Amniotic epithelial cell (primary cell): ENCODE measurements around a stretch of chr11.

- RRBS = no CpG with 5 or more reads among the region's 16 CpGs
These were observed 129.1 kb downstream of the CCDC34 start for GRCh38 chr11:27233515-27234703.

DNA sequence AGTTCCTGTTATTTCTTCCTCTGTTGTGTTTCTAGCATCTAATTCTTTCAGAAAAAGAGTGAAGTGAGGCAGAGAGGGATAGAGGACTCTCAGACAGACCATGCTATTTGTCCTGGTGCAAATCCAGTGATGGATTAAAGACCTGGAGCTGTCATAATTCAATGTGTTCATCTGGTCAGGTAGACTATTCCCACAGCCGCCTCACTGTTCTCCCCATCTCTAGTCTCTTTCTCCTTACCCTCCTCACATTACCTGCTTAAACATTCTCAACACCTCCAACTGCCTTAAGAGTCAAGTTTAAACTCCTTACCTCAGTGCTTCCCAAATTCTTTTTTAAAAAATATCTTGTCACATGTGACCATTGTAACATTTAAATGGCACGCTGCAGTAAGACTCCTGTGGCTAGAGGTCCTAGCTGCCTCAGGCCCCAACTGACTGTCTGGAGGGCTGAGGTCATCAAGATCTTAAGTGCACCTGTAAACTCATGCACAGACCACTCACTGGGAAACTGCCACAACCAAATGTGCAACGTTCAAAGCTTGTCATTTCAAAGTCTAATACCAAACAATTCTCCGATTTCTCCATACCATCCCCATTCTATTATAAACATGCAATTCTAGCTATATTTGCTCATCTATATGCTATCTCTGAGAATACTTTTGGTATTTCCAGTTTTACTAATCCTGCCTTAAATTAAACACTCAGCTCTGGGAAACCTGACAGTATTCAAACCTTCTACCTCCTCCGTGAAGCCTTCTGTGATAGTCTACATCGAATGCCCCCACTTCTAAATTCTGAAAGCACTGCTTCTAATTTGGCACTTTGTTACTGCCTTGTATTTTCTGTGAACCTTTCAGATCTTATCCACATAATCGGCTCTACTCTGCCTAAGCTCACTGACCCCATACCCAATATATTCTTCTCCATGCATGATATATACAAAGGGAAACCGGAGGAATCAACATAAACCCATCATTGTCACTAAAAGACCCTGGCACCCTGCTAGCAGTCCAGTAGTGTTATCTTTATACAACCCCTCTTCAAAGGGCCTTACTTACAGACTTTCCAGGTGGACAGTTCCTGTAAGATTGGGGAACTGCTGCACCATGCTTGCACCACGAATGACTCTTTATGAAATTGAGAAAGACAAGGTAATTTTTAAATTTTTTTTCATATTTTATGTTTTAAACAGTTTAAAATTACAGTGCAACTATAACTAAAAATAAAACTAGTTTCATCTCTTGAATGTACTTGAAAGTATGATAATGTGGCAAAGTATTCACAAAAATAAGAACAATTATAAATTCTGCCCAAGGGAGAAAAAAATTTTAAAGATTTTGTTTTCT lies 16.7 kb upstream of the CCDC34 start:
- RRBS = no CpG with 5 or more reads among the region's 9 CpGs

GRCh38 chr11:27460159-27460954 lies 12.2 kb downstream of the LGR4 start:
- RRBS = no CpG with 5 or more reads among the region's 5 CpGs

DNA sequence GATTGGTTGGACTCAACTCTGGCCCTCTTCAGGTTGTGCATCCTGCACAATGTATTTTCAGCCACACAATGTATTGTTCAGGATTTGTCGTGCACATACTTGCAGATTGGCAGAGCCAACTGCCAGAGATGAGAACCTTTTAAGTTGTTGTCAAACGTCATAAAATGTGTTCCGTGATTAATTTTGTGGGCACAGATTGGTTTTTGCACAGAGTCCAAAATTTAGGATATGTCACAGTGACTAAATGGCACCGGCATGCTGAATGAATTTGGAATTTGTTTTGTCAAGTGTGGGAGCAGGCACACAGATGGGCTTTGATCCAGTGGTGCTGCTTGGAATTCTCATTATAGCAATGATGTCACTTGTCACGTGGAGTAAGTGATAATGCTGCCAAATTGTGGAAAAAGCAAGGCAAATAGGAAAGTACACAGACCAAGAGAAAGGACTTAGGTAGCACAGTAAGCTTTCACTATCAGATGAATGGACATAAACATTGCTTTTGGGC lies 7.9 kb upstream of the LIN7C start:
- RRBS = no CpG with 5 or more reads among the region's 5 CpGs

DNA sequence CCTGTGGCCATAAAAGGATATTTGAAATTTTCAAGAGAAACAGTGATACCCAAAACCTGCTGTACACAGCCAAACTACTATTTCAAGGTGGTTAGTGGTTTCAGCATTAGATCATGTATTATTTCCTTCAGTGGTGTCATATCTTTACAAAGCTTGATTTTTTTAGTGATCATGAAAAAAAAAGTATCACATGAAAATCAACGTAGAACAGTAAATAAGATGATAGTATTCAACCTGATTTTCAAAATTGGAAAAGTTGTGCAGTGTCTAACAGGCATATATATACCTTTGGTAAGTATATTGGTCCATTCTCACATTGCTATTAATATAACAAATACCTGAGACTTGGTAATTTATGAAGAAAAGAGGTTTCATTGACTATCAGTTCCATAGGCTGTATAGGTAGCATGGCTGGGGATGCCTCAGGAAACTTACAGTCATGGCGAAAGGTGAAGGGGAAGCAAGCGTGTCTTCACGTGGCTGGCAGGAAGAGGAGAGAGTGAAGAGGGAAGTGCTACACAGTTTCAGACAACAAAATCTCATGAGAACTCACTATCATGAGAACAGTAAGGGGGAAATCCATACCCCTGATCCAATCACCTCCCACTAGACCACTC lies 137.2 kb downstream of the METTL15 start:
- RRBS = no CpG with 5 or more reads among the region's 4 CpGs

DNA sequence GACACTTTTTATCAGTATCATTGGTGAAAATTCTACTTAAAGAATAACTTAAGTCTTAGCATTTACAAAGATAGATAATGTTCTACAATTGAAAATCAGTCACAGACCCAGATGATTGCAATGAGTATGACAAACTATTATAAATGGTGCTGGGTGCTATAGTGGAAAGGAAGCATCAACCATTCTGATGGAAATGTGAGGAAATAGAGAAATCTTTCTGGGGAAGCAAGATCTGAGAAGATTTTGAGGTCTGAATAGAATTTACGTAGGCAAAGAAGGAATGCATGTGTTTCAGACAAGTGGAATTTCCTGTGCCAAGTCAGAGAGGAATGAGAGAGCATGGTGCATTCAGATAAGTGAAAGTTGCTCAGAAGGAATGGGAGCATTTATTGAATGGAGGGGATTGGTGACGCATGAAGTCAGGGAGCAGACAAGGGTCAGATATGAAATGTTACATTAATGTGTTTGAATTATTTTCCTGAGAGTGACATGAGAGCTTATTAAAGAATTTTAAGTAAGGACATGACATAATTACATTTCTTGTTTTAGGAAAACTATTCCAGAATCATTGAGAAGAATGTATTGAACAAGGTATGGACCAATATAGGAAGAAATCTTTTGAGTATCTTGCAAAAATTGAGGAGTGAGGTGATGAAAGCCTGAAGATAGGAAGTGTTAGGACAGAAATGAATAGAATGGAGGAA lies 725.5 kb downstream of the METTL15 start:
- RRBS = no CpG with 5 or more reads among the region's 2 CpGs

DNA sequence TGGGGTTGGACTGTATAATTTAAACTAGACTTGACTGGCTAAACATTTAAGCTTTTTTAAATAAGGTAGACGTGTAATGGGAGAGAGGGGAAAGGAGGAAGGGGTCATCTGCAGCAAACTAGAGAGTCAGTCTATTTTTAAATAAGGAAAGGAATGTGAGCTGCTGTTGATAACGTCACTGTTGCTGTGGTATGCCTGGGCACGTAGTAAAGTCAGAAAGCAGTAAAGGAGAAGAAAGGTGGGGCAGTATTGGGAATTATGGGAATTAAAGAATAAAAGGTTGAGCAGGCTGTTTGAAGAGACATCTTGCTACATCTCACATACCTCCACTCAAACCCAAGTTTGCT lies 80.4 kb upstream of the FSHB start:
- RRBS = no CpG with 5 or more reads among the region's 3 CpGs

DNA sequence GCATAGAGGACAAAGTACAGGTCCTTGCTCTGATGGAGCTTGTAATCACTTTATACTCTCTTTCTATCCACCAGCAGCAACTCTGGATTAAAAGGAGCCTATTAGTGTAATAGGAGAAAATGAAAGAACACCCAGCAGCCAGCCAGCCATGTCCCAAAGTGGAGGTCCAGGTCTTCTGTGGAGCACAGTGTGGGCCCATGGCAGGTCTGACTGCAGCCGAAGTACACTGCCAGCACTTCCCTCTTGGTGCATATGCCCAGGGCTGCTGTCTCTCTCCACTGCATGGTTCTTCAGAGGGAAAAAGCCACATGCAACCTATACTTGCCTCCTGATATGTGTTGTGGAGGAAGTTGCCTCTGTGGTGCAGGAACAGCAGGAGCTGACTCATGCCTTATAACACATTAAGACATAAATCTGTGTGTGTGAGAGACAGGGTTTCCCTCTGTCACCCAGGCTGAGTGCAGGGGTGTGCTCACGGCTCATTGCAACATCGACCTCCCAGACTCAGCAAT lies 99.0 kb downstream of the MPPED2 start:
- RRBS = no CpG with 5 or more reads among the region's 3 CpGs

- RRBS = 2% methylated on average over 26 of the region's 46 CpGs
These were observed 362 bp downstream of the MPPED2 start for GRCh38 chr11:30585800-30586181.

GRCh38 chr11:30635352-30636041 lies 49.3 kb upstream of the MPPED2 start:
- RRBS = no CpG with 5 or more reads among the region's 14 CpGs

DNA sequence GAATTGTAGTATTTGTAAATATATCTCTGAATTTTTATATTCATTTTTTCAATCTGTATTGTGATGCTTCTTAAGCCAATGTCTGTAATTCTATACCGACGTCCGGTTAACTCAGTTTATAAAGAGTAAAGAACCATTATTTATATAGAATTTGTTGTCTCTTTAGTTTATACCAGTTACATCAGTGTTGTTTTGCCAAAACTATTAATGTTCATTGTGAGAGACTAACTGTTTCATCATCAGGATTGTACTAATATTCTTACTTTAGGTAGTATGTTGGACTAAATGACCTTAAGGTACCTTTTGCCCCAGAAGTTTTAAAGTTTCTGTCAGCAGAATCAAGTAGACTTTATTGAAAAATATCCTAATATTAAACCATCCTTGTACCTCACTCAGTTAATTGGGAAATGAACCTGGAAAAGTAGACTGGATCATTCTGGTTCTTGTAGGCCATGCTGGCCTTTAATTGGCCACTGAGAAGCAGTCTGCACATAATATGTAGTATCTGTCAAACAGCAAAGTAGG lies 2.5 kb downstream of the DNAJC24 start:
- RRBS = no CpG with 5 or more reads among the region's 3 CpGs

DNA sequence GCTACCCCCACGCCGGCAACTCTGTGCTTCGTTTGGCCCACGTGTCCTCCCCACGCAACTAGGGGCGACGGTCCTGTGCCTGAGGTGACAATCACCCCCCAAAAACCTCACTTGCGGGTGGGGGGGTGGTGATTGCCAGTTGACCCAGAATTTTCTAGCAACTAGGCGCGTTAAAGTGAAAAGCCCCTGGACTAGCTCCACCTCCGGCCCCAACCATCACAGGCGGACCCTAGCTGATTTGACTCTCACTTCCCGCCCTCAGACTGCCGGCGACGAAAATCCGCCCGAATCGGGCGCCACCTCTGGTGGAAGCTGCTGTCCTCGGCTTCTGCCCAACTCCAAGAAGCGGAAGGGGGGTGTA lies 12.6 kb downstream of the PAX6 start:
- RRBS = 8% methylated on average over 4 of the region's 22 CpGs

DNA sequence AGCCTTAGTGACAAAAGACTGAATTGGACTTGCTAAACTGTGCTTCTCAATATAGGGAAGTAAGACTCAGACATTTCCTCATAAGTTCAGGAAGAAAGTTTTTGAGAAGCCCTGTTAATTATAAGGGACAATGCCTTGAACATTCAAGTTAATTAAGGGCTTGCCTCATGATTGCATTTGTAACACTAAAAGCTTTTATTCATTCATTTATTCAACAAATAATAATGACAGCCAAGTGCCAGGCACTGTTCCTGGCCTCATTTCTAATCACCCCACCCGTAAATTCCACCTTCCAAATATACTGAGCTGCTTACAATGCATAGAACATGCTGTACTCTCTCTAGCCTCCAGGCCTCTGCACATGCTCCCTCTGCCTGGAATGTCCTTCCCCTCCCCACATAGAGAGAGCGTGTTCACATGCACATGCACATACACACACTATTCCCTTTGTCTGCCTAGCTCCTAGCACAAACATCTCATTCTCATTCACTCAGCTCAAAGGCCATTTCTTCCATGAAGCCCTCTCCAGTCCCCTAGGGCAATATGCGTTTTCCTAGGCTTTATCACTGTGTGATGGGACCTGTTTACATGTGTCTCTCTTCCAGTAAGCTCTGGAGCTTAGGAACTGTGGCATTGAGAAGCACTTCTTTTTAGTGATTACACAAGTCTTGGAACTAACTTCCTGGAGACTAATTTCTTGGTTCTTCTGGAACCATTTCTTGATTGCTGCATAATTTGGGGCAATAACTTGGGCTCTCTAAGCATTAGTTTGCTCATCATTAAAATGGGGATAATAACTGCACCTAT lies 144.6 kb downstream of the WT1 start:
- RRBS = no CpG with 5 or more reads among the region's 3 CpGs

DNA sequence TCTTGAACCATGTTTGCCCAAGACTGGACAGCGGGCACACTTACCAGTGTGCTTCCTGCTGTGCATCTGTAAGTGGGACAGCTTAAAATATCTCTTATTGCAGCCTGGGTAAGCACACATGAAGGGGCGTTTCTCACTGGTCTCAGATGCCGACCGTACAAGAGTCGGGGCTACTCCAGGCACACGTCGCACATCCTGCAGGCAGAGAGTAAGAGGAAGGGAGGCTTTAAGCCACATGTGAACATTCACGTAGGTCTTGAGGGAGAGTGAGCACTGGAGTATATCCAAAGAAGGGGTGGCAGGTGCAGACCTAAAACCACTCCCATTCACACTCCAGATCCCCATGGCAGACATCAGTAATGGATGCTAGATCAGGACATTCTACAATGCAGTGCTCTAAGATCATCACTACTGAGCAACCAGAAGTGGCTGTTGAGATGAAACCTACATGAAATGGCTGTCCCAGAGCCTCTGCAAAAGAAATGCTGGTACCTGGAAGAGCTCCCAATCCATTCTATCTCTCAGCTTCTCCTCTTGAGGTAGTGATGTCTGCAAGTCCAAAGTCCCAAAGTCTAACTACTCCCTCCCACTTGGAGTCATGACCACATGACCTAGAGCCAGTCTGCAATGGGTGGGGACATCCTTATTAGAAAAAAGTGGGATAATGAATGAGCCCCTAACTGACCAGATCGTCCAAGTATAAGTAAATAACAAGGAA lies 39.0 kb downstream of the WT1 start:
- RRBS = no CpG with 5 or more reads among the region's 9 CpGs

DNA sequence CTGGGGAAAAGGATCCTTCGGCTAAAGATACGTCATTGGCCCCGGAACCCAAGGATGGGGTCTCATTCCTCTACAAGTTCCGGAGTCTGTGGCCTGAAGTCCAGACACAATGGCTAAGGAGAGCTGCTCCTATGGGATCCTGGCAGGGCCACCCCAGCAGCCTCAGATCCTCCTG lies 5.9 kb downstream of the WT1 start:
- RRBS = 33% methylated on average over 1 of the region's 4 CpGs

GRCh38 chr11:32434294-32435136 lies 824 bp downstream of the WT1 start:
- RRBS = 3% methylated on average over 31 of the region's 80 CpGs

DNA sequence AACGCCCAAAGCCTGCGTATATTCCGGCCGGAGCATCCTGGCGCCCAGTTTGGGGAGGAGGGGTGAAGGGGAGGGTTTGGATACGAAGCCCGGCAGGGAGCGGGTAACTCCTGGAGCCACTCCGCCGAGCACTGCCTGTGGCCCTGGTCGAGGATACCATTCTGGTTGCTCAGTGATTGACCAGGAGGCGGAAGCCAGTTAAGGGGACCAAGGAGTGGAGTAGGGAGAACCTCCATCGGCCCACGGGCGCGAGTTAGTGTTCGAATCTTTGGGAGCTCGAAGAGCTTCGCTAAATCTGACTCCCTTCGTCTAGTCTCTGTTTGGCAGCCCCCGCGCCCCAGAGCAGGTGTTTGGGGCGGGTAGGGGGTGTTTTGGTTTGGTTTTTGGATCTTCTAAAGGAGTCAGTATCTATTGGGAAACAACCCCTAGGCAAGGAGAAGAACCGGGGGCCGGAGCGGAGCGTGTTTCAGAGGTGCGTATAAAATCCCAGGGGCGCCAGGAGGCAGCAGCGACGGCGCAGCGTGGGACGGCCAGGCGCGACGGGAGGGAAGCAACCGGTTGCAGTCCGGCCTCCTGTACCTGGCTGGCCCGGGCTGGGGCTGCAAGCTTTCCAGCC lies 1.1 kb upstream of the WT1 start:
- RRBS = 3% methylated on average over 7 of the region's 40 CpGs

DNA sequence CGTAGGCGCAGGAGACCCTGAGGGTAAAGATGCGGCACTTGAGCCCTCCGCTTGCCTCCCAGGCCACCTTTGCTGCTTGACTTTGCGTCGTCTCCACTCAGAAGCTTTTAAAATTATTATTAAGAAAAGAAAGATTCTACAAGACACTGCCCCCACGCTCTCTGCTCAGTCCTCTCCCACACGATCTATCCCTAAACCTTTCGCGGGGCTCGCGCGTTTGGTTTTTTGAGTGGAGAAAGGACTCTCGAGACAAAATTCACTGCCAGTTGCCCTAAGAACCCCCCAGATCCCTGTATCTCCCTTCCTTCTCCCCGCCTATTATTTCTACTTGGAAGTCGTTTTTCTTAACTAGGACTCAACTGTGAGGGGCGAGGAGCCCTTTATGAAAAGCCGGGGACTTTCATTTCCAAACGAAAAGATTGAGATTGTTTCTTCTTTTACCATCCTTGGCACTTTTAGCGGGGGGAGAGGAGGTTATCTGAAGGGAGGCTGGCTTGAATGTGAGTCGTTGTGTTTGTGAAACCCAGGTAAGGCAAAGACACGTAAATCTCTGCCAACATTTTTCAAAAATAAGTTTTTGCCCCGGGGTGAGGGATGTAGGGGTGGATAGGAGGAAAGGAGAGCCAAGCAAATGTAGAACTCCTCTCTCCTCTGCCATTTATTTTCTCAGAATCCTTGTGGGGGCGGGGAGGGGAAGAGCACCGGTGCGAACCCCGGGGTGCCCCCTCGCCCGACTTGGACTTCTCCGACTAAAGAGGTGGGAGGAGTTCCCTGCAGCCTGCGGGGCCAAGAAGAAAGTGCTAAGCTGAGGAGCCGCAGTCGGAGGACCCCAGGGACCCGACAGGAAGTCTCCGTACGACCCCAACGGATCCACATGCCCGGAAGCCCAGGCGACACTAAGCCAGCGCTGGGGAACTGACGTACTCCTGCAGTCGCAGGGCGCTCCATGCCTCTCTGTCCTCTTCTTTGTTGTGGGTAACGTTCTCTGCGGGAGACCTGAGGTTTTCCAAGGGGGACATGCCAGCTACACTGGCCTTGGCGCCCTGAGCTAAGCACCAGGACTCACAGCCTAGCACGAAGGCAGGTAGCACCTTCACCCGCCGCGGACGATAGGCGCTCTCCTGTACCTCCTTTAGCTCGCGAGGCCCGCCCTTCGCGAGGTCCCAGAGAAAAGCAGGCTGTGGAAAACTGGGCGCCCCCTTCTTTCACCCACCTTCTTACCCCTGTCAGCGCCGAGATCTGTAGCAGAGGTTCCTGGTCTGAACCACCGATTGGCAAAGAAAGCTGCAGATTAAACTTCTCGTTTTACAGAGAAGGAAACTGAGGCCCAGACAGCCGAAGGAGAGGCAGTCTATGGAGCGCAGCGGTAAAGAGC lies 2.3 kb upstream of the WT1 start:
- RRBS = no CpG with 5 or more reads among the region's 65 CpGs

DNA sequence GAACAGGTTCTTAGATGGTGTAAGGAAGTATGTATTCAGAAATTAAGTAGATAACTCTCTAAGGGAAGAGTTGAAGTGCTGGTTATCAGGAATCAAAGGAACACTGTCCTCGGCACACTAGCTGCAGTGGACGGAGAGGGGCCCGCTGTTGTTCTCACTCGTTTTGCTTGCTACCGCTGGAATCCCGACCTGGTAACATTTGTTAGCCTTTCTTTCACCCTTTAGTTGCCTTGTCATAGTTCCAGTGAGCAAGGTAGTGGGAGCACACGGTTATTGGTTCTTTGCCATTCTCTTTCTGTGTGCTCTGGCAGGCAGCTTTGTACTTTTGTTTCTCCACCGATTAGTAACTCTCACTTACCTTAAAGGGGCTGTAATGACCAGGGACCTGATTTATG lies 1.7 kb downstream of the DEPDC7 start:
- RRBS = no CpG with 5 or more reads among the region's 8 CpGs

DNA sequence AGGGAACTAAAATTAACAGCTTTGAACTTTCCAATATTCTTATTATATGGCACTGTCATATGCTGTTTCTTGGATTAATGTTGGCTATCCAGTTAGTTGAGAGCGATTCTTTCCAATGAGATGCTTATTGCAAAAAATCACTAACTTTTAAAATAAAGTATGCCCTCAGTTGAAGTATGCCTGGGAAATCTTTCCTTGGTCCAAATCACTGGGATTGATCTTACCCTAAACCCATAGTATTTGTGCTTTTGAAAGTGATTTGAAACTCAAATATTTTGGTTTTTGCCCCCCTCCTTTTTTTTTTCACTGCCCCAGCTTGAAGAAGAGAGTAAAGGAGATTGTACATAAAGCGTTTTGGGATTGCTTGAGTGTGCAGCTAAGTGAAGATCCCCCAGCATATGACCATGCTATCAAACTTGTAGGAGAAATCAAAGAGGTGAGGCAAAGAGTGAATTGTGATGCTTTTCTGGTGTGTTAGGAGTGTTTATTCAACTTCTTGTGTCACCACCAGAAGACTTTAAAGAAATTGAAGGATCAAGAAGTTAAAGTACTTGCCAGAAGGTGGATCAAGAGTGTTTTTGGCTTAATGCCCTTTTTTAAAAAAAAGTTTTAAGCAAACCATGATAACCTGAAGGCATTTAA lies 17.5 kb downstream of the TCP11L1 start:
- RRBS = no CpG with 5 or more reads among the region's 2 CpGs